NT2/D1 (cell line): ENCODE data around the genes KLHDC3 and ABCC10.

- RRBS, 2 experiments = no CpG with 5 or more reads among the region's 16 CpGs
These were observed 633 bp downstream of the BYSL start for GRCh38 chr6:41921896-41922368.

- RRBS, 2 experiments = 92 to 99% methylated on average over 3 of the region's 10 CpGs
These were observed 6.1 kb upstream of the CCND3 start for GRCh38 chr6:41947486-41948297.

DNA sequence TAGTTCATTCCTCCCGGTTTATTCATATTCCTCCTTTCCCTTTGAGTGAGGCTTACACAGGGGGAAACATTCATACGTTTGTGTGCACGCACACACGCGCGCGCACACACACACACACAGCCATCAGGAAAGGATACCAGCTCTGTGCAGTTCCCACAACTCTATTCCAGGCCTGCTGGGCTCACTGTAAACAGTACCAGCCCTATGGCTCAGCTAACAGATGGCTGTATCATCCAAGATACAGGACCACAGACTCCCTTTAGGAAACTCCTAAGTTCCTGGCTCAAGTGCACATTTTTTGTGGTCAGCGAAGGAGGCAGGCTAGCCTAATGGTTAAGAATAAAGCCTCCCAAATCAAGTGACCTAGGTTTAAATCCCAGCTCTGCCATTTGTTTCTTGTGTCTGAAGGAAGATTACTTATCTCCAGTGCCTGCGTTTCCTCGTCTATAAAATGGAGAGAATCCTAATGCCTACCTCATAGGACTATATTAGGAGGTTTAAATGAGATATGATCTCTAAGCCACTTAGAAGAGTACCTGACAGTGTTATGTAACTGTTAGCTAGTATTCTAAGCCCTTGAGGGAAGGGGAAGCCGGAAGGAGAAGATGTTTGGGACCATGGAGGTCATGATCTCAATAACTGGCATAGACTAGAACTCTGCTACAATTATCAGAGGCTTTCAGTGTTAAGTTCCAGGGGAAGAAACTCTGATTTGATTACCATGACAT is 3.6 kb upstream of the TAF8 start:
- RRBS, 2 experiments = no CpG with 5 or more reads among the region's 11 CpGs

- RRBS, 2 experiments = no CpG with 5 or more reads among the region's 5 CpGs
These were observed 28.5 kb downstream of the C6orf132 start for GRCh38 chr6:42113743-42114471.

- RRBS, 2 experiments = no CpG with 5 or more reads among the region's 7 CpGs
These were observed 116.1 kb downstream of the TRERF1 start for GRCh38 chr6:42335543-42336139.

DNA sequence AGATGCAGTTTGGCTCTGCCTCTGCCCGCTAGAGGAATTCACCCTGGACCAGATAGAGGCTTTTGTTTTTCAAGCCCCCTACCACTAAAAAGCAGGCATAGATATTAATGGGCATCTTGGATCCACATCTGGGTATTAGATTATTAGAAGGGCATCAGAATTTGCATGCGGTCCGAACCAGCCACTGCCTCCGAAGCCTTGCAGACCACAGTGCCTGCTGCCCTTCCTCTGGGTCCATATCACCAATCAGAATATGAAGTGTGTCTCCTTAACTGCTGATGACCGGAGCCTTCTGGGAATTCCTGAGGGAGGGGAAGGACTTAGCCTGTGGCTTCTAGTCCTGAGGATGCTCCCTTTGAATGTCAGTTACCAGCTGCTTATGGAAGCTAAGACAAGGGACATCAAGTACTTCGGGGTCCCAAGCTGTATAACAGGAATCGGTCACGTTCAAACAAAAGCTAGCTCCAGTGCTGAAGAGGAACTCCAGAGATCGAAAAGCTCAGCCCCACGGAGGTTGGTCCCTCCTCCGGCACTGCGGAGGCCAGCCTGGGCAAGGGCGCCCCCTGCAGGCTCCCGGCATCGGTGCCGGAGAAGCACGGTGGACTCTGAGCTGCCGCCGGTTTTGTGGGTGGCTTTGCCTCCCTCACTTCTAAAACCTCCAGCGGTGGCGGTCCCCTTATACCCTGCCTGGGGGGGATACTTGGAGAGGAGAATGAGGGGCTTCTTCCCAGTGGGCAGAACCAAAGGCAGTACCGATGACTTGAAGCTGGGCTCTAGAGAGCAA is 16.4 kb upstream of the UBR2 start:
- RRBS, 2 experiments = 1 to 2% methylated on average over 4 of the region's 22 CpGs

- RRBS, 2 experiments = no CpG with 5 or more reads among the region's 5 CpGs
These were observed 64.4 kb downstream of the PRPH2 start for GRCh38 chr6:42657870-42658566.

DNA sequence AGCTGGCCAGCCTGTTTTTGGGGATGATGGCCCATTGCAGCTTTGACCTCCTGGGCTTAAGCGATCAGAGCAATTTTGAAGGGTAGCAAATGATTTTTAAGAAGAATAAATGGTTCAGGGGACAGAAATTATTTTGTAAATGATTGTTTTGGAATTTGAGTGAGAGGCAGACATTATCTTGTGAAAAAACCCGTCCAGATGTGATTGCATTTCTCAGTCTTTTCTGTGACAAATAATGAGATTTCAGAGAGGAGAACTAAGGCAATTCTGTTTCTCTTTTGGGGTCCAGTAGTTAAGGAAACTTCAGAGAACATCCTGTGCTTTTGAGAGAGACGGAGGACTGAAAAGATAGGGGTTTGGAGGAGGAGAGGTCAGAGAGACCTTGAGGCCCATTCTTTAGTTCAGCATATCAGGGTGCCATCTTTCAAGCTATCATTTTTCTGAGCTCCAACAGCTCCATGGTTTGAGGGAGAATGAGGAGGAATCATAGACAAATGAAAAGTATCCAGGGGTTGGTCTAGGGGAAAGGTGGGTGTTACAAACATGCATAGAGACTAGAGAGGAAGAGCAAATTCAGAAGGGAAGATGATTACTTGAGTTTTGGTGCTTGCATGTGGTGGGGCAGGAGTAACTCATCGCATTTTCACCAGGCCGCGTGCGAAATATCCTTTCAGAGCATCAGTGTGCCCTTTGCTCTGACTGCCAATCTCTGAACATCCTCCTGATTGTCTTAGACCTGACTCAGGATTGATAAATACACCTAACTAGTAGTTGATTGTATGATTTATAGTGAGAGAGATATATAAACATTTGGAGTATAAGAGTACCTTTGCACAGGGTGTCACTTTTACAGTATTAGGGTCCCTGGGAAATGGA is 7.8 kb upstream of the BICRAL start:
- RRBS, 2 experiments = no CpG with 5 or more reads among the region's 7 CpGs

DNA sequence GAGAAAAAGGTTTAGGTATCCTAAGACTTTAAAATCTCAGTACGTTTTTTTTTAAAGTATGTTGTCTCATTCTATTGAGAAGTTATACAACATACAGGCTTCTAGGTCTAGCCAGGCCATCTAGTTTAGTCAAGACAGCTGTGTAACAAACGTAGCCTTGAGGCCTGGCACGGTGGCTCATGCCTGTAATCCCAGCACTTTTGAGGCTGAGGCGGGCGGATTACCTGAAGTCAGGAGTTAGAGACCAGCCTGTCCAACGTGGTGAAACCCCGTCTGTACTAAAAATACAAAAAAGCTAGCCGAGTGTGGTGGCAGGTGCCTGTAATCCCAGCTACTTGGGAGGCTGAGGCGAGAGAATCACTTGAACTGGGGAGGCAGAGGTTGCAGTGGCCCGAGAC is 3.3 kb downstream of the BICRAL start:
- RRBS, 2 experiments = no CpG with 5 or more reads among the region's 10 CpGs

DNA sequence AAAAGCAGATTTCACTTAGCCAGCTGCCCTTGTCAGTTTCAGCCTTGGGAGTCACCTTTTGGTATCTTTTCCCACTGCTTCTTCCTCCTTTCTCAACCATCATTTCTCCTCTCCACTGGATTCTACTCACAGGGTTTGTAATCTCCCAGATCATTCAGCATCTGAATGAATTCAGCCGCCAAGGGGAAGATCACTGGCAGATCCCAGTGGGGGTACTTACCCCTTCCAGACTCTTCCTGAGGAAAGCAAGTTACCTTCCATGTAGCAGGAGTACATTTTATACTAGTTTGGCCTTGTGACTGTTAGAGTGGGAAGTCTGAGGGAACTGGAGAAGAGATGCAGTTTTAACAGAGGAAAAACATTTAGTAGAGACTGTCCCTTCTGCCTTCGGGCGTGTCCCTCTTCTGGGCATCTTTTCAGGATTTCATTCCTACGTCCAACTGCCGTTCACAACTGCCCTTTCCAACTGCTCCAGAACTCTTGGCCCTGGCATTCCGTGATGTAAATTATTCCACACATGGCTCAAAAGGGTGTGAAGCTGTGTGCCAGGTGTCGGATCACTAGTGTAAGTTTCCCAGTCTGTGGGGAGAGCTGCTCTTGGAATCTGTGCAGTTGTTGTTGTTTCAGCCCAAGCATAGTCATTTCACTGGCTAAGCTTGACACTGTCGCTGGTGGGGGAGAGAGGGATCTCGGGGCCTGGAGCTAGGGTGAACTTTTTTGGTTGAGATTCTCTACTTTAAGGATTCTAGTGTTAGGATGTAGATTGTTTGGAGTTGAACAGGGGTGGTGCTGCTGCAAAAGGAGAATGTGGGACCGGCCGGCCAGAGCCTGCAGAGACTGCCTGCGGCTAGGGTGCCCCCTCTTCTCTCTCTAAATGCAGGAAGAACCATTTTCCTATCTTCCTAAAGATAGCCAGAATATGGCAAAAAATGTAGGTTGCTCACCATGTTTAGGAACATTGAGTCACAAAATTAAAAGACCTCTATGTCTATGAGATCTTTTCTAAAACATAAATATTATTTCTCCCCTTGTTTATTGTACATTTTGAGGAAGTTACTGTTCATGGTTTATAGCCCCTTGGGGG is 39.1 kb downstream of the BICRAL start:
- RRBS, 2 experiments = no CpG with 5 or more reads among the region's 12 CpGs

GRCh38 chr6:42938575-42939138 is 9.4 kb downstream of the CNPY3 start:
- RRBS, 2 experiments = no CpG with 5 or more reads among the region's 9 CpGs

- RRBS, 2 experiments = no CpG with 5 or more reads among the region's 9 CpGs
These were observed 1.8 kb downstream of the MEA1 start for GRCh38 chr6:43011775-43012471.

DNA sequence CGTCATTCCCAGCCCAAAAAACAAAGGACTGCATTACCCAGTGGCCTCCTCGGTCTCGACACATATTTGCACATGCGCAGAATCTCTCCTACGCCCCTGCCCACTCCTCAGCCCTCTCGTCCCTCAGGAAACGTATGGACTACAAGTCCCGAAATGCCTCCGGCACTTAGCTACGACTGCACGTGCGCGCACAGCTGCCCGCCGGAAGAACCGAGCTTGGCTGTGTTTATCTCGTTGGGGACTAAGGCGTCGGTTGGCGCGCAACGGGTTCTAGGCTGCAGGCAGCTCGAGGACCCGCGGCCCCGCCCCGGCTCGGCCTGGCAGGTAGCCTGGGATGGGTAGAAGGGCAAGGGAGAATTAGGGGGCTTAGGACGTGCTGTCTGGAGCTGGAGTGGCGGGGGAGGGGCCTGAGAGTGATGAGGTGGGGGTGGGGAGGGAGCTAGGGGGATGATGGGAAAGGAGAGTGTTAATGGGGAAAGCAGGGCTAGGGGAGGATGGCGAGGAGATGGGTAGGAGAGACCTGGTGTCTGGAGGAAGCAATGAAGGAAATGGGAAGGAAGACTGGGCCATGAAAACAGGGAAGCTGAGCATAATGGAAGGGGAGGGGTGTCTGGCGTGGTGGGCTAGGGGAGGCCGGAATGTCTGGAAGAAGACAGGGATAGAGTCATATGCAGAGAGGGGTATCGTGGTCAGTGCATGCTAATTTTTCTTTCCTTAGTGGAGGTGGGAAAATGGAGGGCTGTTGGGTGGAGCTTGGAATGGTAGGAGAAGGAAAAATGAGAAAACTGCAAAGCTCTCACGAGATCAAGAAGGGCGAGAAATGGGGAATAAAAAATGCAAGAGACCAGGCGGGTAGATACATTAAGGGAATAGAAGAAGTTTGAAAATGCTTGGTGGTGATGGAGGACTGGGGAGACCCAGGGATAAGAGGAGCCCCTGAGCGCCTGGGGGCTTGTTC is at the start of gene KLHDC3:
TSS of gene KLHDC3 (plus strand) at position 225 of the 958 bp plus-strand sequence.
- RRBS, 2 experiments = under 1 to 1% methylated on average over 7 to 14 of the region's 38 CpGs

- RRBS, 2 experiments = no CpG with 5 or more reads among the region's 2 CpGs
These were observed 512 bp upstream of the RRP36 start for GRCh38 chr6:43020945-43021277.

DNA sequence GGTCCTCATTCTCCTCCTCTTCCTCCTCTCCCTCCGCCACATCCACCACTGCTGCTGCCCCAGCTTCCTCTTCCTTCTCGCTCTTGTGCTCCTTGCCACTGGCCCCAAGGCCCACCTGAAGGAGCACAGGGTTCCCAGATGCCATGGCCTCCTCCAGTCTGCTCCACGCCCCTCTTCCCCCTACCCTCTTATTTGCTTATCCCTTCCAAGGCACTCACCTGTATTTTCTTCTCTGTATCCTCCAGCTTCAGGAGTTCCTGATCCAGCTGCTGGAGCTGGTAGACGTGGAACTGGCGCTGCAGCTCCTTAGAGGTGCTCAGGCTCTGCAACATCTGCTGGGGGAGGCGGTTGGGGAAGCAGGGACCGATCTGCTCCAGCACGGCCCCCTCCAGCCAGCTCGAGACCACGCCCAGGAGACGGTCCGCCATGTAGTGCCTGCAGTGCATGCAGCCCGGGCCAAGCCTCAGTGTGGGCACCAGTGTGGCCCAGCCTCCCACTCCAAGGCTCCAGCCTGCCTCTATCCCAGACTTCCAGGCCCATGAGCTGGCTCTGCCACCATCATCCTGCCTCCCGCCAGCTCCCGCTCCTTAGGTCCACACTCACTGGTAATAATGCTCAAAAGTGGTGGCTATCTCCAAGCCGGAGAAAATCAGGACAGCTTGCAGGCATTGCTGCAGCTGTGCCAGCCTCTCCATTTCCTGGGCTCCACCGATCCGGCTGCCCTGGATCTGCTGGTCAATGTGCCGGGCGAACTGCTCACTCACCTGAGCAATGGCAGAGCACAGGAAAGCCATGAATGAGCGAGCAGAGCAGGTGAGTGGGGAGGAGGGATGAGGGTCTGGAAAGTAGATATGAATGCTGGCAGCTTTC is 13.1 kb downstream of the CUL7 start:
- RRBS, 2 experiments = 93 to 98% methylated on average over 3 of the region's 21 CpGs

- RRBS, 2 experiments = no CpG with 5 or more reads among the region's 7 CpGs
These were observed 2.1 kb downstream of the PTK7 start for GRCh38 chr6:43078046-43078734.

DNA sequence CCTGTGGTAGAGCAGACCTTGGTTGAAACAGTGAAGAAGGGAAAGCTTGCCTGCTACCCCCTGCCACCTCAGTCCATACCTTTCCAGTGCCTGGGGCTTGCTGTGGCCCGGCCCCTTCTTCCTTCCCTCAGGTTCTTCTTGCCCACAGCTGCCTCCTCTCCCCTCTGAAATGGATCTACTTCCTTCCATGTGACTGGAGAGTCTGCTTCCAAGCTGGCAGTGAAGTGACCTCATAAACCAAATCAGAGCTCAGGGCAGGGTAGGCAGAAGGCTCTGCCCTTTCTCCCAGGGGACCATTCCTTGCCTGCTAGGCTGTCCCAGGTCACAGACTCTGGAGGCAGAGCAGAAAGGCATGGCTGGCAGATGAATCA is 23.8 kb upstream of the SRF start:
- RRBS, 2 experiments = no CpG with 5 or more reads among the region's 1 CpG

DNA sequence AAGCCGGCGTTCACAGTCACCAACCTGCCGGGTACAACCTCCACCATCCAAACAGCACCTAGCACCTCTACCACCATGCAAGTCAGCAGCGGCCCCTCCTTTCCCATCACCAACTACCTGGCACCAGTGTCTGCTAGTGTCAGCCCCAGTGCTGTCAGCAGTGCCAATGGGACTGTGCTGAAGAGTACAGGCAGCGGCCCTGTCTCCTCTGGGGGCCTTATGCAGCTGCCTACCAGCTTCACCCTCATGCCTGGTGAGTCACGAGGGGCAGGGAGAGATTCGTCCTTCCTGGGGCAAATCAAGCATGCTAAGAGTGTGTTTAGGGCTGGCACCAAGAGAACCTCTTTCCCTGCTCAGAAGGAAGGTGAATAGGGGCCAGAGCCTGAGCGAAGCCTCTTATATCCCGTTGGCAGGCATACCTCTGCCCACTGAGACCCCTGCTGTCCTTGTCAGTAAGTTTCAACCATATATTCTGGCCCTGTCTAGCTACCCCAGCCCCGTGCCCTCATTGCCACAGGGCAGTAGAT is 4.7 kb downstream of the SRF start:
- RRBS, 2 experiments = no CpG with 5 or more reads among the region's 10 CpGs

DNA sequence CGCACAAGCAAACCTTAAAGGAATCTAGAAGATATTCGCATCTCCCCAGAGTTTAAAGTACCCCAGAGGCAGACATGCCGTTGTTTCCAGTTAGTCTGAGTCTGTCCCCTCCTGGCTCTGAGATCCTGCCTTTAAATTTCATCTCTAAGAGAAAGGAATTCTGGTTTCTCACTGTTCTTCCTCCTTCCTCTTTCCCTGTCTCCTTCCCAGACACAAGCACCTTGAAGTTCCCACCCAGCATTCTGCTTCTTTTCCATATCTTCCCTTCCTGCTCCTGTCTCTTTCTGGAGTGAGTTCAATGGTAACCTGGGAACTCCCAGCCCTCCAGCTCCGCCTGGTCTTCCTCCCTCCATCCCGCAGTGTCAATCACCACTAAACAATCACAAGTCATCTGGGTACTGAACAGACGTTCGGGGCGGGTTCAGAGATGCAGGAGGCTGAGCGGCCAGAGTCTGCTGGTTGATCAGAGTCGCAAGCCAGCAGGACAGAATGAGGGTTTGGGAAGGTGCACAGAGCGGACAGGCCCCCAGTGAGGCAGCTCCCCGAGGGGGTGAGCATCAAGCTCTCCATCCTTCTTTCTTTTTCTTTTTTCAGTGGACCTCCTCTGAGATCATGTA is 7.7 kb downstream of the TTBK1 start:
- RRBS, 2 experiments = no CpG with 5 or more reads among the region's 12 CpGs

- RRBS, 2 experiments = 82 to 90% methylated on average over 11 of the region's 60 CpGs
These were observed at the start of gene ABCC10 for GRCh38 chr6:43427109-43428030. Gene ABCC10, plus strand, starts transcription at chr6:43427541.